Fibroblast of villous mesenchyme (primary cell): ENCODE measurements around a stretch of chr21.

- CAGE, long polyA plus RNA = no peak
Measured at GRCh38 chr21:39055030-39055901, 128.0 kb downstream of the PSMG1 start.

- CAGE, long polyA plus RNA = no peak
Measured at GRCh38 chr21:39088780-39089534, 94.3 kb downstream of the PSMG1 start.

DNA sequence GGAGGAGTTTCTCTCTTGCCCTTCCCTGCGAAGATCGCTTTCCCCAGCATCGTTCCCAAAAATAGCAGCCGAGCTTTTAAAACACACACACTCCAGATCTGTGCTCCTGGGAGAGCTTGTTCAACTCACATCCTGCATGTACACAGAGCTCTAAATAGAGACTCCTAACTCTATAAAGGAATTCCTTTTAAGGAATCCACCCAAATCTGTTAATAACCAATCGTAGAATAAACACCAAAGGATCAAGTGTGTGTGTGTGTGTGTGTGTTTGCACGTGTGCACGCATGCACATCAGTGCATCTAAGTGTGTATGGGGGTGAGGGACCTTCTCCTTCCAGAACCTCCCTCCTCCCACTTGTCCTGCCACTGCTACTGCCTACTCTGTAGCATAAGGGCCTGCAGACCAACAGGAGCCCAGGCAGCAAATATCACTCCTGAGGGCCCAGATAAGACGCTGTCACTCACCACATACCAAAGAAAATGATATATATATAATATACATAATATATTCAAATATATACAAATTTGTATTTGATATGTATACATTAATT lies 58.4 kb downstream of the PSMG1 start:
- CAGE, long polyA plus RNA = no peak

DNA sequence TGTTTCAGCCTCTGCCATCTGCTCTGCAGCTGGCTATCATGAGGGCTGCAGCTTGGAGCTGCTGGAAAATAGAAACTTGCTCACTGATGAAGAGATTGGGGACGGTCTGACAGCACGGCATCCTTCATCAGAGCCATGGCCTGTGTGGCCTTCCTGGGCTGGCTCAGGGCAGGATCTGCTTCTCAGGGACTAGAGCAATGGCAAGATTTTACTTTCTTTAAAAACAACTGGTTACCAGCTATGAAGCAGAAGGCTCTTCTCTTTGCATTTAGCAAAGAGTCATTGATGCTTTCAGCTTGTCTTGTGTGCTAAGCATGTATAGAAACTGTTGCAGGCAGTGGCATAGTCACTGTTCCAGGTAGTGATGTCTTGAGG lies 41.5 kb downstream of the PSMG1 start:
- CAGE, long polyA plus RNA = no peak

DNA sequence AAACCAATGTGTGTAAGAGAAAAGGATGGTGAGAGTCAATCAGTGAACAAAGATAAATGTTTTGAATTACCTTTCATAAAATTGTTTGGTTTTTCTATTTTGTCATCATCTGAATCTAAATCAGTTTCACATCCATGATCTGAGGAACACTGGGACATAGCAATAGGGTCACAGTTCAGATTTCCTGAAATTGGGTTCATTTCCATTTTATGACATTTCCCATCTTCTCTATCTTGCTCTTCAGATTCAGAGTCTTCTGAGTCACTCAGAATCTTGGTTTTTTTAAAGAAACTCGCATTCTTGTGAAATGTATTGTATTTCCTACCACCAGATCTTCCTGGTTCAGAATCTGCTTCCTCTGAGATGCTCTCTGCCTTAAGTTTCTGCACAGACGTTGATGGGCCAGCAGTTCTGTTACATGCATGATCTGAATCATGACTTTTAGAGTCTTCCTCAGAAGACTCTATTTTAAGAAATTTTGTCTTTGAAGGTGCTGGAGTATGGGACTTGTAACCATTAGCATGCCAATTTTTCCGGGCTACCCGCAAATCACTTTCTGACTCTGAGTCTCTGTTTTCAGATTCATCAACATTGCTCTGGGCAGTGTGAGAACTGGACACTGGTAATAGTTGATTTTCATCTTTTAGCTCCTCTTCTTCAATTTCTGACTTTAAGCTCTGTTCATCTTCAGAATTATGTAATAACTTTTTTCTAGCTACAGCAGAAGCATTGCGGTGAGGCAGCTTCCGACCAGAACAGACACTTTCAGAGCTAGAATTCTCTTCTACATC lies 15.6 kb upstream of the PSMG1 start:
- CAGE, long polyA plus RNA = no peak

DNA sequence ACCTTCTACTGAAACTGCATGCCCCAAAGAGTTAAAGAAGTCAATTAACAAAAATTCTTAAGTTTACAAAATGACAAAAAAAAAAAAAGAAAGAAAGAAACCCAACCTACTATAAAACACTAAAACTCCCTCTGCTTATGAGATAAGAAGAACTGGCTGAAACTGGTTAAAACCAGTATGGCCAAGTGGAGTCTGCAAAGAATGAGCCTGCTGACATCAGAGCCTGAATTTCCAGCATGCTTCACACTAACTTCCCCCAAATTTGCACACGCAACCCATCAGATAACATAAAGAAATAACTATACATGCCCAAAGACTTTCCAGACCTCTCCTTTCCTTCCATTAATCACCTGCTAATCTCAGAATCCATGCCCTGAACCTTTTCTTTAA lies 25.6 kb upstream of the PSMG1 start:
- CAGE, long polyA plus RNA = no peak

GRCh38 chr21:39216059-39216829 lies 33.0 kb upstream of the PSMG1 start:
- CAGE, long polyA plus RNA = no peak

GRCh38 chr21:39264193-39265088 lies 49.0 kb downstream of the BRWD1 start:
- CAGE, long polyA plus RNA = no peak

- CAGE, long polyA plus RNA = no peak
Measured at GRCh38 chr21:39266172-39266892, 47.1 kb downstream of the BRWD1 start.

- CAGE, long polyA plus RNA = no peak
Measured at GRCh38 chr21:39387965-39388548, 7.9 kb downstream of the GET1 start.

DNA sequence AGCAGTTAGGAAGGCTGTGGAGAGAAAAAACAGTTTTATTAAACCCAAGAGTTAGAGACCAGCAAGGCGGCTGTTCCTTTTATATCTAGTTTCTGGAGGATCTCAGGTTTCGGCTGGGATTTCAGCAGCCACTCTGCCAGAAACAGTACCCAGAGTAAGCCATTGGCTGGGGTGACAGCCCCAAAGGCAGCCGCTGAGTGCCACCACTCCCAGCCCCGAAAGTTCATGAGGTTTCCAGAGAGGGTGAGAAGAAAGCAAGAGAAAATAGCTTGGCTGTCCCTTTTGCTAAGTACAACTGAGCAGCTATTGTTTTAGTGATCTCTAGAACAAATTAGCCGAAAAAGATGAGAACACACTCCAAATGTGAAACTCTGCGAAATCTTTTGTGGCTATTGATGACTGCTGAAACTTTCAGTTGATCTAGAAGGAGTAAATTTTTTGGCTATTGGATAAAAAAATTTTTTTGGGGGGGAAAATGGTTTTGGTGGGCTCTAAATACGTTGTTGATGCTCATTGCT lies 1.2 kb downstream of the SH3BGR start:
- CAGE, long polyA plus RNA = no peak

DNA sequence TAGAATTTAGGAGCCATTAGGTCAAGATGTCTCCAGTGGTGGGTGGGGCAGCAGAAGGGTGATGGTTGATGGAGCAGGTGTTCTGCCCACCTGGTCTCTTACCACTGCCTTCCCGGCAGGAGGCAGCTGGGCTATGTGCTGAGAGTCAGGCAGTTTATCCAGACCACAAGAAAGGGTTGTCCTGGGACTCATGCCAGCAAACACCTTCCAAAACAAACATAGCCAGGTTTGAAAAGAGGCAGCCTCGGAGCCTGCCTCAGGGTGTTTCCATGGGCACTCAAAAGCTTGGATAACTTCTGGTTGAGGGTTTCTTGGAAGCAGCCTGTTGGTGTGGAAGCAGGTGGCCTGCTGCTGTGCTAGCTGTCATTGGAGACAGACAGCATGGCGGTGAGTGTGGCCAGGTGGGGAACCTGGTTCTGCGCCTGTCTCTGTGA lies 187.2 kb downstream of the PCP4 start:
- CAGE, long polyA plus RNA = no peak

GRCh38 chr21:41217494-41218201 lies 49.7 kb downstream of the BACE2 start:
- CAGE, long polyA plus RNA = no peak

GRCh38 chr21:41257402-41258136 lies 59.0 kb upstream of the FAM3B start:
- CAGE, long polyA plus RNA = no peak

- CAGE, long polyA plus RNA = no peak
Measured at GRCh38 chr21:41419828-41420996, 5.8 kb upstream of the MX1 start.

DNA sequence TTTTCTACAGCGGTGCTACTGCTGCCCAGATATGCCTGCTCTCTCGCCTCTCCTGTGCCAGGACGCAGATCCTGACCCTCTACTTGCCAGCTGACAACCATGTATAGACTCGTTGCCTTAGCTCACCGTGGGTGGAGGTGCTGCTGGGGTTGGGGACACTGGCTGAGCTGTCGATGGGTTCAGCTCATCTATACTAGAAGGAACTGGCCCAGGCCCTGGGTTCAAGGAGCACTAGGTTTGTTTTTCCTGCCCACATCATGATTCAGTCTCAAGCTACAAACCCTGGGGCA lies 6.1 kb downstream of the MX1 start:
- CAGE, long polyA plus RNA = no peak

DNA sequence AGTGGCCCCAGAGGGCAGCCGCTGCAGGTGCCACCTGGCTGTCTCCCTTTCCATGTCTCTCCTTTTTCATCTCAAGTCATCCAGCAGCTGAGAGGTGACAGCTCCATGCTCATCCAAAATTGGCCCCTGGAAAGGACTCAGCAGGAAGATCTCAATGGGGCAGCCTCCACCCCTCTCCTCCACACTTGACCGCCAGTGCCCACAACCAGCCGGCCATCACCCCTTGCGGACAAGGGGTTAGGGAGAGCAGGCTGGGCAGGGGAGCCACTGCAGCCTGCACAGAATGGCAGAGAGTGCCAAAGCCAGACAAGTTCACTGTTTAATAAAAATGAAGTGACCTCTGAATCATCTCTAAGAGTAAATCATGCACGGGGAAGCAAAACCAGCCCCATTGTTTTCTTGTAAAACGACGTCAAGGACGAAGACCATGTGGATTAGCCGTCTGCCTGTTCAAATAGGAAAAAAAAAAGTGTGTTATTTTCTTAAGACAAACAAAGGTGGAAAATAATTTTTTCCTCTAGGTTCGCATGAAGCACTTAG lies 39.7 kb downstream of the MX1 start:
- CAGE, long polyA plus RNA = no peak

- CAGE, long polyA plus RNA = no peak
Measured at GRCh38 chr21:41485679-41486360, 22.1 kb downstream of the TMPRSS2 start.

DNA sequence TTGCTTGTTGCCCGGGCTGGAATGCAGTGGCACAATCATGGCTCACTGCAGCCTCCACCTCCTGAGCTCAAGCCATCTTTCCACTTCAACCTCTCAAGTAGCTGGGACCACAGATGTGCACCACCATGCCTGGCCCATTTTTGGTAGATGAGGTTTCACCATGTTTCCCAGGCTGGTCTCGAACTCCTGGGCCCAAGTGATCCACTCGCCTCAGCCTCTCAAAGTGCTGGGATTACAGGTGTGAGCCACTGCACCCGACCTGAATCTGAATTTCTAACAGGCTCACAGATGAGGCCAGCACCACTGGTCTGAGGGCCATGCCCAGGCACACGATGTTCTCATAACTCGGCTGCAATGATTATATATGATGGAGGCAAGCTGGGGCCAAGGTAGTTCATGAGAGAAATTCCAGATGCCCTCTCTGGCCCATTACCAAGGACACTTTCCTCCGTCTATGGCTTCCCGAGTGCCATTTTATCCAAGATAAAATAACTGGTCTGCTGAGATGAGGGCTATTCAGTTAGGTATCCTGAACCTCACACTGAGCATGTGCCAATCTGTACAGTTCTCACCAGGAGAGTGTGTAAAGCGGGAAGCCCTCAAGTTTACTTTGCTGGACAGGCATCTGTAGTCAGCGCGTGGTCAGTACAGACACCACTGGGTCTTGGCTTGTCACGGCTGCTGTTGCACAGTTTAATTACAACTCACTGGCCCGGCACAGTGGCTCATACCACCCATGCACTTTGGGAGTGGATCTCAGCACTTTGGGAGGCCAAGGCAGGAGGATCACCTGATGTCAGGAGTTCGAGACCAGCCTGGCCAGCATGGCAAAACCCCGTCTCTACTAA lies 16.5 kb downstream of the TMPRSS2 start:
- CAGE, long polyA plus RNA = no peak

DNA sequence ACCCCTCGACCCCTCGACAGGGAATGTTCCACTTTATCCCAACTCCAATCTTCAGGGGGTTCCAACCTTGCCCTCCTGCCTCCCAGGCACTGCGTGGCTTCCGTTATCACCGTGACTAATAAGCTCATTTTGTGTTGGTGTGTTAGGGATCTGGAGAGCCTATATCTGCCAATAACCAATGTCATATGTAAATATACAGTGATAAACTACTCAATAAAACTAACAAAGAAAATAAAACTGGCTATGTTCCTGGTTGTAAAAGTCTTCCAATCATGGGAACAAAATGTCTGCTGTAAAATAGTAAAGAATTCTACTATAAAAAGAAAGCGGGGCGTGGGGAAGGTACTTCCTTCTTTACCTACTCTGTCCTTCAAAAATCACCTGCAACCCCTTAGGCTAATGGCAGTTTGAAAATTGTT lies 18.3 kb upstream of the TMPRSS2 start:
- CAGE, long polyA plus RNA = no peak